Epithelial cell of alveolus of lung (primary cell): ENCODE data around the gene IPO9.

GRCh38 chr1:201555467-201555930 is 16.6 kb downstream of the NAV1 start:
- RAMPAGE, long total RNA, result no peak
- RRBS, result no CpG with 5 or more reads among the region's 9 CpGs

- RAMPAGE, long total RNA, result no peak
- RRBS, result no CpG with 5 or more reads among the region's 8 CpGs
These were observed 104.4 kb upstream of the IPO9 start for GRCh38 chr1:201724577-201724967.

DNA sequence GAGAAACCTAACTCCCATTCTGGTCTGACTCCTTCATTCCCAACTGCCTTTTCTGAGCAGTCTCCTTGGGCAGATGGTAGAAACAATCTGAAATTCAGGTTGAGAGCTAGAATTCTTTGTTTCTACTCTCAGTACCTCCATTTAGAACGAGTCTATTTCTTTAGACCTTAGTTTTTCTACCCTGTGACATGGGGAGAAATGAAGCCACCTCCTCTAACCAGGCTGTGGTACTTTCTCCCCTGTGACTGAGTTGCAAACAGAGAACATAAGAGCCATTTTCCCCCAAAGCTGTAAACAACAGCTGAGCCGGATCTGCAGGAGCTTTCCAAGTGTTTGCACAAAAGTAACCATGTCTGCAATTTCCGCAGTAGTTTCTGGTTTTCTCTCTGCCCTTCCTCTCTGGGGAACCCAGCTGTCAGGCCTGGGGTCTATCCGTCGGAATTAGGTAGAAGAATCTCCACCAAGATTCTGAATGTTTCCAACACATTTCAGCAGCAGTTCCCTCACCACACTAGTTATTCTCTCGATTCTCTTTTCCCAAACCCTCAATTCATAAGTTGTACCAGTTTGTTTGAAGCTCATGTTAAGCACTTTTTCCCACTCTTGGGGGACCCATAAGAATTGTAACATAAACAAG is 37.6 kb upstream of the IPO9 start:
- RAMPAGE, long total RNA, result no peak
- RRBS, result no CpG with 5 or more reads among the region's 6 CpGs

DNA sequence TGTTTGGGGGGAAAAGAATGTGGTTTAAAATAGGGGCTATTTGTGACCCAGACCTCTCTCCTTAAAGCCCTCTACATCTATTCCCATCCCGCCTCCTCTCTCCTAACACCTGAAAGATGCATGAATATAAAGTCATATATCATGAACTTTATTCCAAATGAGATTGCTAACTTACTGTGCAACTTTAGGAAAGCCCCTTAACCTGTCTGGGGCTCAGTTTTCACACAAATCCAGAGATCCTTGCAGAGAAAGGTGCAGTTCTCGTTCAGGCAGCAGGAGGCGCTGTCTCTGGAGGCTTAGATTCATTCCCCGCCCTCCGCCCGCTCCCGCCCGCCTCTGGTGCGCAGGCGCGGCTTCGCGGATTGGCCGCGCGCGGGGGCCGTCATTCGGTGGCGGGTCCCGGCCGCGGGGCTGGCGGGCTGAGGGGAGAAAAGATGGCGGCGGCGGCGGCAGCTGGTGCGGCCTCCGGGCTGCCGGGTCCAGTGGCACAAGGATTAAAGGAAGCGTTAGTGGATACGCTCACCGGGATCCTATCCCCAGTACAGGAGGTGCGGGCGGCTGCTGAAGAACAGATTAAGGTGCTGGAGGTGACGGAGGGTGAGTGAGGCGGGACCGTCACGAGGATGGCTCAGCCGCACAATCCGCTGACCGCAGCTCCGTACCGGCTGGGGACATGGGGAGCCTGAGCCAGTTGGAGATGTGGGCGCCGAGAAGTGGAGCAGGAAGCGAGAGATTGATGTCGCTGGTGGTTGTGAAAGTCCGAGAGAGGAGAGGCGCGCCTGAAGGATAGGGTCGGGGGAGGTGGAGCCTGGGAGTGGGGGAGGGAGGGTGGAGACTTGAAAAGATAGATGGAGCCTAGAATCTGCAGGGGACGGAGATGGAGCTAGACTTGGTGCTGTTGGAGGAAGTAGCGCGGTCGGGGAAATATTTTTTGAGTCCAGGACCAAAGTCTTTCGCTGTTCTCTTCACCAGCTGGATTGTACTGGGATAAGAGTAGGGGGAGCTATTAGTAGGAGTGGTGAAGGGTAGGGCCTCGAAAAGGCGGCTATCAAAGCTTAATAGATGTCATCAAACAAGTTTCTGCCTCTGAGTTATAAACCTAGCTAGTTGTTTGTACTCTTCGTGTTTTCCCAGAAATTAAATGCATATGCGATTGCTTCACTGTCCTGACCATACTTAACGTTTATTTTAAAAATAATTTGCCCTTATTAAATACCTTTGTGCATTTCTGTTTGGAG is at the start of gene IPO9:
IPO9 (plus strand) TSS at position 382 of the 1,238 bp plus-strand sequence.
- RAMPAGE, long total RNA, result no peak
- RRBS, result under 1% methylated on average over 12 of the region's 63 CpGs

- RAMPAGE, long total RNA, result no peak
- RRBS, result no CpG with 5 or more reads among the region's 7 CpGs
These were observed 19.3 kb downstream of the IPO9 start for GRCh38 chr1:201848020-201848834.

GRCh38 chr1:201883386-201884257 is 5.1 kb upstream of the SHISA4 start:
- RAMPAGE, long total RNA, result no peak
- RRBS, result no CpG with 5 or more reads among the region's 10 CpGs

DNA sequence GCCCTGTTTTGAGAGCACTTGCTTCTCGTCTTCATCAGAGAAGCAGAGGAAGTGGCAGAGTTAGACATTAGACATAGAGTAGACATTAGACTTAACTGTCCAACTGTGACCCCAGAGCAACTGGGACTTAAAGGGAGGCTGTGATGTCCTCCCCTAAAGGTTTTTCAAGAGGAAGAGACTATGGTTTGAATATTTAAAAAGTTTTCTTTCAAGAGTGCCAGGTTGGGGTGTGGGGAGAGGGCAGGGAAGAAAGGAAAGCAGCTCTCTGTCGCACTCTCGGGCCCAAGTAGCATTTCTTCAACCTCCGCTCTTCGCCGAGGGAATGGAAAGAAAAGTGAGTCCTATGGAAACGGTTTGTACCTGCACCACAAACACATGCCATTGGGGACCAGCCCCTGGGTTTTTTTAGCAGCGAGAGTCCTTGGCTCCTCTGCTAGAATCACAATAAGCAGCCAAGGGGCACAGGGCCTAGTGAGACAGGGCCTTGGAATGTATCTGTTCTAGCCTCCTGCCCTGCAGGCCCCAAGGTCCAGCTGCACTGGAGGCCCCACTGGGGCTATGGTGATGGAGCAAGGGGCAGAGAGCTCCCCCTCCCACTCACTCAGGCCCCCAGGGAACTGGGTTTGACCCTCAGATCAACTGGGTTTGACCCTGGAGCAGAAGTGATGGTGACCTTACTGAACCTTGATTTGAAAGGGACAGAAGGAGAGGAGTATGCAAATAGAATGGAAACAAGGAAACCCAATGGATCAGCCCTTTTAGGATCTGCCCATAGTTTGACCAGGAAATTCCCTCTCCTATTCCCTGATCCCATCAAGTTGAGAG is 14.3 kb downstream of the SHISA4 start:
- RAMPAGE, long total RNA, result no peak
- RRBS, result no CpG with 5 or more reads among the region's 8 CpGs

GRCh38 chr1:201903818-201904277 is 15.2 kb downstream of the SHISA4 start:
- RAMPAGE, long total RNA, result no peak
- RRBS, result no CpG with 5 or more reads among the region's 5 CpGs

DNA sequence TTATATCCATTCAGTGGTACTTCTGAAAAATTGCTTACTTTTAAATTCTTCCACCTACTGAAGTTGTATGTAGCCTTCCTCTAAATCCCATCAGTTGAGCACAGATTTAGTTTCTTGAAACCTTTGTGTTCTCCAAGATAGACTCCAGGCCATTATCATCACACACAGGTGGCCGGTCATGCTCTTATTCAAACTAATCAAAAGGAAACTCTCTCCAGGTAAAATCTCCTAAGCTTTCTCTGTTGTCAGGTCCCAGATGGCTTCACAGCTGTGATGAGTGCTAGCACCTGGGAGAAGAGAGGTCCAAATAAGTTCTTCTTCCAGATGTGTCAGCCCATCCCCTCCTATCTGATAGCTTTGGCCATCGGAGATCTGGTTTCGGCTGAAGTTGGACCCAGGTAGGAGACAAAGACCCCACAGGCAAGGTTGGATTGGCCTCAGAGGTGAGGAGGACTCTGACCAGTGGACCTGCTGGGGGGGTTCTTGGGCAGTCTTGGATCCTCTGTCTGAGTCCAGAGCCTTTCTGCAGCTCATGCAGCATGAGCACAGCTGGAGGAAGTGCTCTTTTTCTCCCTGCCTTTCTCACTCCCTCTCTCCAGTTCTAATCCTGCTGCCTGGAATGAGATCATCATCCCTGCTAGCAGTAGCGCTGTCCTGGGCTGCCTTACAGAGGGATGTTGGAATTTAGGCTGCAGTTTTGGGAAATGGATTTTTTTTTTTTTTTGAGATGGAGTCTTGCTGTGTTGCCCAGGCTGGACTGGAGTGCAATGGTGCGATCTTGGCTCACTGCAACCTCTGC is 6.9 kb downstream of the RNPEP start:
- RAMPAGE, long total RNA, result no peak
- RRBS, result no CpG with 5 or more reads among the region's 5 CpGs

DNA sequence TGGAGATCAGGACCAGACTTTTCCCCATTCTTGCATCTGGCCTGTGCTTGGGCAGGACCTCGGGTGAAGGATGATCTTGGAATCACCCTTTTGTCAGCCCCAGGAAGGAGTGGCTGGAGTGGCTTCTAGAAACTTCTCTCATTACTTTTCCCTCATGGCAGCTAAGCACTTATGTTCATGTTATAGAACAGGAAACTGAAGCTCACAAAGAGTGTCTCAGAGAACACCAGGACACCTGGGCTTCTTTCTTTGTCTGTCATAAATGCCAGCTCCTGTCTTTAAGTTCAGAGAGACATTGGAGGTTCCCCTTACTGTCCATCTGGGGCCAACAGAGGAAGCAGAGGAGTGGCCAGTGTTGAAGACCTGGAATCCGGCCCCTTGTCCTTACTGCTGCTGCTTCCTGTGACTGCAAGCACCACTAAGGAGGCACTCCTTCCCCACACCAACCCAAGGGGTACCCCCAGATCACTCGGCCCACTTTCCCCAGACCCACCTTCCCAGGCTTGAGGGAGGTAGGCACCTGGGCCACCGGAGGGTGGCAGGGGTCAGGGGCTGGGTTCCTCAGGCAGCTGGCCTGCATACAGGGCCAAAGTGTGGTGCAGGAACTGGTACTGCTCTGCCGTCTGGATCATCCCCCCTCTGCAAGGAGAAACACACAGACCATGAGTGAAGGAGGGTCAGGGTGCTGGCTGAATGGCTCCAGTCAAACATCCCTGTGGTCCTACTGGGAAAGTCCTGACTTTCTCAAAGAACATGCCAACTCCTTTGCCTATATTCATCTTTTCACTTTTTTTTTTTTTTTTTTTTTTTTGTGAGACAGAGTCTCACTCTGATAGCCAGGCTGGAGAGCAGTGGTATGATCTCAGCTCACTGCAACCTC is 3.8 kb upstream of the ARL8A start:
- RAMPAGE, long total RNA, result no peak
- RRBS, result no CpG with 5 or more reads among the region's 5 CpGs

DNA sequence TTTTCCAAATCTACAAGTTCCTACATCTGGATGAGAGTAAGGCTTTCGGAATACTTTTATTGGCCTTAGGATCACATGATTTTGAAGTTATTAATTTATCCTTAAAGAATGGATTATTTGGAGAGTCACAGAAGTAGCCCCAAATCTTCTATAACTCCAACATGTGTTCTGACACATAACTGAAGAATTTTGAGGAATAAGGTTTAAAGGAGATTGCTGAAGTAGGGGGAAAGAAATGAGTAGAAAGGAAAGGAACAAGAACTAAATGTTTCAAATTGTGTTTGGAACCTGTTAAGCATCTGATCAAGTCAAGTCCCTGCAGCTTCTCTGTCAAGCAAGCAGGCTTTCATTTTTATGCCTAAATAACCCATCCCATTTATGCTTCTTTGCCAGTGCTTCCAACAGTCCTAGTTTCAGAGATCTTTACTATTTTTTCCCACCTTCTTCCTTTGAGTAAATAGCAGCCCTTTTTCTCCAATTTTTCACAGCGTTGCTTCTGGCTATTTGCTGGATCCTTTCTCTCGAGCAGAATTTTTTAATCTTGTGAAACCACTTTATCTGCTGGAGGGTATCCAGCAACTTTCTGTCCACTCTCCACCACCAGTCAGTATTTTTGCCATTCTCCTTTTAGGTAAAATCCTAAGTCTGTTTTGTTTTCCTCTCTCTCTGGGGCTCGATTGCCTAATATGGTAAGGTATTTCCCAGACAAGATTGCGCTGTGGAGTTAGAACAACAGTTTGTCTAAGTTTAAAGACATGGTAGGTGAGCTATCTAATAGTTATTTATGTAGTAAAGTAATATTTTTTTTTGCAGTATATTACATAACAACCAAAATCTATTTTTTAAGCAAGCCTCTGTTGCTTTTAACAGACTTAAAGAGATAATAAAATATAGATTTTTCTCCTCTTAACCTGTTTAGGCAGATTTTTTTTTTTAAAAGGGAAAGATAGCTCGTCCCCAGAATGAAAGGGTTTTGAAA is 156.7 kb downstream of the PPP1R12B start:
- RAMPAGE, long total RNA, result no peak
- RRBS, result no CpG with 5 or more reads among the region's 6 CpGs

GRCh38 chr1:202551484-202552223 is 158.6 kb downstream of the SYT2 start:
- RAMPAGE, long total RNA, result no peak
- RRBS, result no CpG with 5 or more reads among the region's 5 CpGs

DNA sequence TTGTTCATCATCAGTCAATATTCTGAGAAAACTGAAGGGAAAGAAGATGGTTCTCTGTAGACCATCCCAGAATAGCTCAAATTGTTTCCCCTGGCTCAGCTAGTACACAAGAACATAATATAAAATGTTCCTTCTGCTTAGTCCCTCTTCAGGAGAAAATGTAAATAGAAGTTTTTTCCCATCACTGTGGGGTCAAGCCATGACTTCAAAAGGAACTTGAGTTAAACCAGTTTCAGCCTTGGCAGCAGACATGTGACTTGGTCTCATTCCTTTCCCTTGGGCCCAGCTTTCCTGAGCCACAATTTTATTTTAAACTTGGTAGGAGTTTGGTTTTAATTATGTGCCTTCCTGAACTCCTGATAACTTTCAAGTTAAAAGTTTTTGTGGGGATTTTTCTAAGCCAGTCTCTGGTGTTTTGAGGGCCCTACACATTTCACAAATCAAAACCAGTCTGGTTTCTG is 157.7 kb downstream of the SYT2 start:
- RAMPAGE, long total RNA, result no peak

DNA sequence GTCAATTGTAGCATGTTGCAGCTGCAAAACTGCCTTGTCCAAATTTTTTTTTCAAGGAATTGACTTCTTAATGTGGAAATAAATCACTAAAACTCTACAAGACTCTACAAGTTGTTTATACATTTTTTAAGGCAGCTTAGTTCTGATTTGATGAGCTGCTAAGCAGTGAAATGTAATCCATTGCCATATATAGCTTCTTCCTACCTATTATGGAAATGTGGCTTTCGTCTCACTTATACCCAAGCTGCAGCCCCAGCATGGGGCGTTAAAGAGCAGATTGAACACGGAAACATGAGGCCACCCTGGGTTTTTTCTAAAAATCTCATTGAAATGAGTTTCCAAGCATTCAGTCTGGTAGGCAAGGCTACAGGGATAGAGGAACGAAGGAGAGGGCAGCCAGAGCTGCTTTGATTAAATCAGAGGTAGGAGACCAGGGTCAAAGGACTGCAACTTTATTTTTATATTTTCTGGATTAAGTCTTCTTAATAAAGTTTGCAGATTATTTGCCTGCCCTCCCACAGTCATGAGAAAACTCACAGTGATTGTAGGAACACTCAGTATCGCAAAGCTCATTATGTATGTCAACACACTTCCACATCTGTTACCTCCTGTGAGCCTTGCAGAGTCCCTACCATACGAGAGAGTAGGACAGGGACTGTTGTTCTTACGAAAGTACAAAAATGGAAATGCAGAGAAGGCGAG is 132.0 kb downstream of the SYT2 start:
- RAMPAGE, long total RNA, result no peak
- RRBS, result no CpG with 5 or more reads among the region's 8 CpGs

- RAMPAGE, long total RNA, result no peak
- RRBS, result no CpG with 5 or more reads among the region's 8 CpGs
These were observed 87.2 kb downstream of the SYT2 start for GRCh38 chr1:202623021-202623386.

GRCh38 chr1:202733251-202733954 is 23.1 kb upstream of the SYT2 start:
- RAMPAGE, long total RNA, result no peak
- RRBS, result no CpG with 5 or more reads among the region's 16 CpGs

DNA sequence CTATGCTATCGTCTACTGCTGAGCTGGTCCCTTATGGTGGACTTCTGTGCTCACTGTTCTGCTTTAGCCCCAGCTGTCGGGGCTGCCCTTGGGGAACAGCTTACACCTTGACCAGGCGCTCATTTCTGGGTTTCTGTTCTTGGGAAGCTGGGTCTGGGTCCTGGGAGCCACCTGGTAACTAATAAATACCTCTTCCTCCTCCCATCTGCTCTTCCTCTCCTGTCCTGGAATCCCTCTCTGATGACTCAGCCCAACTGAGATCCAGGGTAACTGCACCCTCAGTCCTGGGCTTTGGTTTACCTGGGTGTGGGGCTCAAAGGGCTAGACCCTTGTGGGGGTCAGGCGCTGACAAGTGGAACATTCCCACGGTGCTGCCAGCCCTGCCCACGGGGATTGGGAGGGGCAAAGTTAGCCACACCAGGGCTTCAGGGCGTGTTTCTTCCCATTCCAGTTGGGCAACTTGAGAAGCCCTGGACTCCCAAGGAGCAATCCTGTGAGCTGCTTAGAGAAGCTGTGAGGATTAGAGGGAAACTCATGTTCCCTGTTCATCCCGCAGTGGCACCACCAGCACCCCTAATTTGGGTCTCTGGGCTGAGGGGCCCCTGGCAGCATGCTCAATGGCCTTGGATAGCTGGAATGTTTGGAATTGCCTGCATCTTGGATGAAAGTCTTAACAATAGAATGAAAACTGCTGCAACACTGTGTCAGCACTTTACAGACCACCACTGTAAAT is 4.2 kb upstream of the KDM5B start:
- RAMPAGE, long total RNA, result no peak
- RRBS, result no CpG with 5 or more reads among the region's 8 CpGs

DNA sequence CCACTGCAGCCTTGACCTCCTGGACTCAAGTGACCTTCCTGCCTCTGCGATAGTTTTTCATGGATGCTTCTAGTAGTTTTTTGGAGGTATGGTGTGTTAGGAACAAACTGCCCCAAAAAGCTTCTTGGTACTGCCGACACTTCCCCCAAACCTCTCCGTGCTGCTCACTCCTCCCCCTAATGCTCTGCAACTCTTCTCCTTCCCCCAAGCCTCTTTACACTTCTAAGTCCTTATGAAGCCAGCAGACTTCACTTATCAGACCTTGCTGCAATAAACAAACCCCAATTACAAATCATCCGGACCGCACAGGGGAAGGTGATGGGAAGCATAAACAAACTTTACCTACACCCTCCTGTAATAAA is 1.1 kb upstream of the TMEM183A start:
- RAMPAGE, long total RNA, result no peak
- RRBS, result no CpG with 5 or more reads among the region's 5 CpGs

DNA sequence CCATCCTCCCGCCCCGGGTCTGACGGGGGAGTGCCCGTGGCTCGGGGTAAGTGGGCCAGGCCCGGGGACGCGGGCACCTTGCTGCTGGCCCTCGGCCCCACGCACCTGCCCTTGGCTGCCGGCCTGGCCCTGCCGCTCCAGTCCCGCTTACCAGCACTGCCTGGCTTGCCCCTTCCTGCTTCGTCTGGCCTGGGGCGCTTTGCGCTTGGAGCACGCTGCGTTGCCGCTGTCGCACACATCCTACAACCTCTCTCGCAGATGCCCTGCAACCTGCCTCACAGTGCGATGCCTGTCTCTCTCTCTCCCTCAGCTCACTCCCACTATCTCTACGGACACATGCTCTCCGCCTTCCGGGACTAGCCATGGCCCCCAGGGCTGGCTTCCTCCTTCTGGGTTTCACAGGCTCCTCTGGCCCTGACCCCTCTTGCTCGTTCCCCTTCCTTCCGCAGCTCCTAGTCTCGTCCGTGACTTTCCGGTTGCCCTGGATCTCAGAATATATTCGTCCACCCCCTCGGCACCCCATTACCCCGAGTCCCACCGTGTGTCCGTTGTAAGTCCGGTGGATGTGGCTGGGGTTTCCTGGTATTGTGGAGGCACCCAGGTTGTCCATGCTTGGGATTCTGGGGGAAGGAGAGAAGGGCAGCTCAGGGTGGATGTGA is 9.7 kb downstream of the MYOG start:
- RAMPAGE, long total RNA, result no peak
- RRBS, result 41% methylated on average over 16 of the region's 36 CpGs

GRCh38 chr1:203127987-203128877 is 706 bp downstream of the ADORA1 start:
- RAMPAGE, long total RNA, result no peak
- RRBS, result 3% methylated on average over 13 of the region's 42 CpGs